Lower leg skin (tissue), 2 donors: ENCODE data around the gene TP73.

DNA sequence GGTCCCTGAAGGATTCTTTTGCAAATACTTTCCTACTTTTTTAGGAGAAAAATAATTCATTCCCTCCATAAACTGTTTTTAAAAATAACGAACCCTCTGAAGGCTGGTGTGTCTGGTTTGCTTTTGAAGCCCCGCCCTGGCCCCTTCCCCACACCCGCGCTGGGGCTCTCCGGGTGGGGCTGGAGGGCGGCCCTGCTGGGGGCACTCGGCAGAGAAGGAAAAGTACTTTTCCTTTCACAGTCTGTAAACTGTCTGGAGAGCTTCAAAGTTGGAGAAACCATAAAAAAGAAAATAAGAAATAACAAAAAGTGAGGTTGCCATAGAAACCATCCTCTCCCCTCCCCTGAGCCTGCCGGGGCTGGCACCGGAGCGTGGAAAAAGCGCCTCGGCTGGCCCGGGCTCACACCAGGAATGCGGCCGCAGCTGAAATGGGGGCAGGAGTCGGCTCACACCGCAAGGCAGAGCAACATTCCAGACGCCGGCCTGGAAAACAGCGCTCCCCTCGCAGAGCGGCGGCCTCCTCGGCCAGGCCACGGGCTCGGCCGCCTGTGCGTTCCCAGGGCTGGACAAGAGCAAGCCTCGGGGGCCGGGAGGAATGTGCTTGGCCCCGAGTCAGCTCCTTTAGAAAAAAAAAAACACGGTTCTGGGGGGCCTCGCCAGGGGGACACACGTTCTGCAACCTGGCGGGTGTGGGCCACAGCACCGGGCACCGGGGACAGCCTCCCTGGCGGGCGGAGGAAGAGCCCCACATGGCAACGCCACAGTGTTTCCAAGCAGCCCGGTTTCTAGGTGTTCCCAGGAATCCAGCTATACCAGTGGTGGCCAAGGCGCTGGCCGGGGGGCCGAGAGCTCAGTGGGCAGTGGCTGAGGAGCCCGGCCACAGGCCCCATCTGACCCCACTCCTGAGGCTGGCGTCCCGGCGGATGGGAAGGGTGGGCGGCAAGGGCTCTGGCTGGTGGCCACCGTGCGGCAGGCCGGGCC, 69.1 kb downstream of the MORN1 start:
- PRO-cap = bidirectional peak, plus-strand start at position 474 of the sequence, minus-strand start at position 413 of the sequence
- RAMPAGE, long total RNA, 2 experiments = no peak in any of the 2 experiments

GRCh38 chr1:2413718-2414124, 1.4 kb upstream of the PEX10 start:
- PRO-cap = no peak
- RAMPAGE, long total RNA, 2 experiments = no peak in any of the 2 experiments

DNA sequence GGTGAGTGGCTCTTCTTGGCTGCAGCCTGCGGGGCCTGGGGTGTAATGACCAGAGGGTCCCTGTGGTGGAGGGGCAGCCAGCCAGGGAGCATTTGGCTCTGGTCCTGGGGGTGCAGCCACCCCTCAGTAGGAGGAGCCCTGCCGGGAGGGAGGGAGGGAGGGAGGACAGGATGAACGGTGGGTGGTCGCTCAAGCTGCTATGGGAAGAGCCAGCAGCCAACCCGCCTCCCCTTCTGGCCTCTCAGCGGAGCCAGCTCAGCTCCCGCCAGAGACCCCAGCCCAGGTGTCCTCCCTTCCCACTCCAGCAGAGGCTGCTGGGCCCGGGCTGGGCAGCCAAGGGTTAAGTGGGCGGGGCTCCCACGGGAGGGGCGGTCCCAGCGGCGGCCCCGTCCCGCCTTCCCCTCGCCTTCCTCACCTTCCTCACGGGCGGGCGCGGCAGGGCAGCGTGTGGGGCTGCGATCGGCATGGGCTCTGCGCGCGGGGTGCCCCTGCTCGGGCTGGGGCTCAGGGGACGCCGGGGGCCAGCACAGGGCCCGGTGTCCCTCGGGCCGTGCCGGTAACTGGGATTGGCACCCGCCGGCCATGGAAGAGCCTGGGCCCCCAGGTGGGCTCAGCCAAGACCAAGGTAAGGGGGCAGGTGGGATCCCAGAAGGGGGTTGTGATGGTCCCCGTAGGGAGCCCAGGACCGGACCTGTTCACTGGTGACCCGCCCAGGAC, 8.9 kb upstream of the PLCH2 start:
- PRO-cap = no peak
- RAMPAGE, long total RNA, 2 experiments = no peak in any of the 2 experiments

DNA sequence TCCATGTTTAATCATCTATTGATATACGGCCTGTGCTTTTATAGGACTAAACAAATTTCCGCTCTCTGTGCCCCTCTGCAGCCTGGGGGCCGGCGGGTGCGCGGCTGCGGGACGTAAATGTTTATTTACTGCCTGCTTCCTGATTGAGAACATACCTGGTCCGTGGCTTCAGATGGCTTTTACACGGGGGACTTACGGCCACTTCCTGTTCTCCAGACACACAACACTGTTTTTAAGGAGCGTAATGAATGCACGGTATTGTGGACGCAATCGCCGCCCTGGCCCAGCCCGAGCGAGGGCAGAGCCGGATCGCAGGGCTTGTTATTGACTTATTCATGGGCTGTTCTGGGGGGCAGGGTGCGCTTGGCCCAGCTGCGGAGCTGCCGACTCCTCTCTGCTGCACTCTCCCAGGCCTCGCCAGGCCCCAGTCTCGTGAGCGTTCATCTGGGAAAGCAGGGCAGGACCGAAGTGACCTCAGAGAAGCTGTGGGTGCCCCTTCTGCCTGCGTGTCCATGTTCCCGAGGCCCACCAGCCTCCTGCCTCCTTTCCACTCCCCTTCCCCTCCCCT, 52.8 kb upstream of the ACTRT2 start:
- PRO-cap = bidirectional peak, plus-strand start at position 336 of the sequence, minus-strand start at position 222 of the sequence
- RAMPAGE, long total RNA, 2 experiments = no peak in any of the 2 experiments

DNA sequence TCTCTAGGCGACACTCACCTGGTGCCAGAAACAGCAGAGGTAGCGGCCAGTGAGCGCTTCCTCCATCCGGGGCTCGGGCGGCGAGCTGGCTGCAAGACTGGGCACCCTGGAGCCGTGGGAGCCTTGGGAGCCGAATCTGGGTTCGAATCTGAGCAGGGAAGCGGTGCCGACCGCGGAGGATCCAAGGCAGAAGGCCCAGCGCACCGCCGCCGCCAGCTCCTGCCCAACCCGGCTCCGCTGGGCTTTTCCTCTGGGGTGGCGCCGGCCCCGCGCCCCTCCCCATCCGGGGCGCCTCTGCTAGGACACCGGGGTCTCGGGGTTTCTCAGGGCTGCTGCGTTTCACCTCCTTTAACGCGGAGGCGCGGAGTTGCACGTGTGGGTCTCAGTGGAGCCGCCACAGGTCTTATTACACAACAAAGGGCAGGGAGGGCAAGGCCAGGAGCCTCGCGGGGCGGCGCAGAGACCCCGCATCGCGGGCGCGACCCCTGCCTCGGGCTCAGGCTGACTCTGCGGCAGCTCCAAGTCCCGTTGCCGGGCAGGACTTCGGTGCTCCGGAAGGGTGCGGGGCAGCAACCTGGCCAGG, 1.6 kb upstream of the PRDM16 start:
- PRO-cap = no peak
- RAMPAGE, long total RNA, 2 experiments = no peak in any of the 2 experiments

DNA sequence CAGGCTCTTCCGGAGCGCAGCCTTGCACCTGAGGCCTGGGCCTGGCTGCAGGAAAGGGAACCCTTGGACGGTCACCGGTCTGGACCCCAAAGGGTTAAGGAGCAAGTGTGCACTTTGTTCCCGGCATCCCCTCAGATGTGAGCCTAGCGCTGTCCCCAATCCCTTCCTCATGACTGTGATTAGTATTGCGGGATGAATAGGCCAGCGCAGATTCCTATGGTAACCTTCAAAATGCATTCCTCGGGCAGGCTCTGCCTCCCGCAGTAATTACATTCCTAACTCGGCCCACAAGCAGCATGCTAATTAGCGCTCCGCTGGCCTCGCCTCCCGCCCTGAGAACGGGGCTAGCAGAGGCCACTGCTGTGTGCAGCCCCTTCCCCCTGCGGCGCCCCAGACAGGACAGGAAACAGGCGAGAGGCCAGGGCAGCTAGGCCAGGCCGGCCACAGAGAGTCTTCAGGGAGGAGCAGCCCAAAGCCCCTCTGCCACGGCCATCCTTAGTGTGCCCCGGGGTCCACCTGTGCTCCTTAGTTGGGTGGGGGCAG, 36.5 kb downstream of the PRDM16 start:
- PRO-cap = no peak
- RAMPAGE, long total RNA, 2 experiments = no peak in any of the 2 experiments

- PRO-cap = no peak
- RAMPAGE, long total RNA, 2 experiments = no peak in any of the 2 experiments
Measured at GRCh38 chr1:3193787-3194248, 124.8 kb downstream of the PRDM16 start.

DNA sequence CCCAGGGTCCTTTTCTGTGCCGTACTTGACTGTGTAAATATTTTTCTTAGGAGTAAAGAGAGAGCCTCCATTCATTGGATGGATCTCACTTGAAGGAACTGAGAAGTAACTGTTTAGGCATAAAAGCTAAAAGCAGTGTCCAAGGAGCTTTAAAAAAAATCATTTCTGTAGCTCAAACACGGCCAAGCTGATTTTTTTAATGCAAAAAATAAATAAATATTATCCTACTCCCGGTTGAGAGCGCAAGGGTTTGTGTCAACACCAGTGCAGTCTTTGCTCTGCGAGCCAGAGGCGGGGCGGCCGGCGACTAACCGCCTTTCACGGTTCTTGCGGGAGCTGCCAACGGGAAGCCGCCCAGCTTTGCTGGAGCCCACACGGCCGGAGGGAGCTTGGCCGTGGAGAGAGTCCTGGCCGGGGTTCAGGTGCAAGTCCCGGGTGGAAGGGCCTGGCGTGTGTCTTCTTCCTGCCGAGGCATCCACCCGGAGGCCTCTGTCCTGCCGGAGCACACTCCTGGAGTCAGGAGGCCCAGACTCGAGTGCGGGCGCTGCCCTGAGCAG, 169.4 kb downstream of the PRDM16 start:
- PRO-cap = no peak
- RAMPAGE, long total RNA, 2 experiments = no peak in any of the 2 experiments

DNA sequence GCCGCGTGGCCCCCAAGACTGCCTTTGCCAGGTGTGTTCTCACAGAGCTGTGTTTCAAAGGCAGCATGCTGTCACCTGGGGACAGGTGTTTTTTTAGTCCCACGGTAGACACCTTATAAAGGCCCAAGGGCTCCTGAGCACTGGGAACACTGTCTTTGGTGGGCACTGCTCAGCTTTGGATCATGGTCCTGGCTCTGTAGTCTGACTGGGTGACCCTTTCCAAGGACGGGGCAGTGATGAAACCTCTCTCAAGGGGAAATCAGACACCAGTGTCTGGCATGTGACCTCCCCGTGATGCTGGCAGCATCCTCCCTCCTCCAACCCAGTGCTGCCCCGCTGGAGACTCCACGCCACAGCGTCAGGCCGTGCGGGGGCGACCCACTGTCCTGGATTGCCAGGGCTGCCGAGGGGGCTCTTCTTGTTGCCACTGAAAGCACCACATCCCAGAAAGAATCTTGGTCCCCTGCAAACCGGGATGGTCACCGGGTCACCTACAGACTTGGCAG, 146.5 kb upstream of the ARHGEF16 start:
- PRO-cap = no peak
- RAMPAGE, long total RNA, 2 experiments = no peak in any of the 2 experiments

DNA sequence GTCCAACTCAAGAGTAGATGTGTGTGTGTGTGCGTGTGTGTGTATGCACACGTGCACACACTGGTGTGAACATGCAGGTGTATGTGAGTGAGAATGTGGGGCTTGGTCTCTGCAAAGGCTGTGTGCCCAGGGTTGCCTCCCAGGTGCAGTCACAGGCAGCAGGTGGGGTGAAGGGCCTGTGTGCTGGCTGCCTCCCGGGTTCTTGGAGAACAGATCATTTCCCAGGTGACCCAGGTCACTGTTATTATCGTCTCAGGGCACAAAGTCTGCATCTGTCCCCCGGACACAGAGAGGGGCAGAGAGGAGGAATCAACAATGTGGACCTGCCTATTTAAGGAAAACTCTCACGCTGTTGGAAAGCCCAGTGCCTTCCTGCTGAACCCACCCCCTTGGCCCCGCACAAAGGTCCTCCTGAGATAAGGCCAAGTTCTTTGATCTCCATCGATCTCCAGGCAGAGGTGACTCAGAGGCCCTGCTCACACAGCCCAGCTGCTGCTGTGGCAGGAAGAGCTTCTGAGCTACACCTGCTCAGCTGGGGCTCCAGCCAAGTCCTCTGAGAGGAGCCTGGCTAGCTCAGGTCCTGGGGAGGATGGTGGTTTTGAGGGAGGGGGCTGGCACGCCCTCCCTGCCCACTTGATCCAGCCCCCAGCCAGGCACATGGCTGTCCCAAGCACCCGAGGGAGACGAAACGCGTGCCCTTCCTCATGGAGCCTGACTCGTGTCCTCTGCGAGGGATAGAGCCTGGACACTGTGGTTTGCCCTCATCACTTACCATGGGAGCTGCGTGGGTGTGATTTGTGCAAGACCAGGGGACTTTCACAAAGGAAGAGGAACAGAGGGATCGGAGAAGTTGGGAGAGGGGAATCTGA, 133.9 kb upstream of the ARHGEF16 start:
- PRO-cap = no peak
- RAMPAGE, long total RNA, 2 experiments = no peak in any of the 2 experiments

GRCh38 chr1:3347996-3348750, 106.3 kb upstream of the ARHGEF16 start:
- PRO-cap = no peak
- RAMPAGE, long total RNA, 2 experiments = no peak in any of the 2 experiments

DNA sequence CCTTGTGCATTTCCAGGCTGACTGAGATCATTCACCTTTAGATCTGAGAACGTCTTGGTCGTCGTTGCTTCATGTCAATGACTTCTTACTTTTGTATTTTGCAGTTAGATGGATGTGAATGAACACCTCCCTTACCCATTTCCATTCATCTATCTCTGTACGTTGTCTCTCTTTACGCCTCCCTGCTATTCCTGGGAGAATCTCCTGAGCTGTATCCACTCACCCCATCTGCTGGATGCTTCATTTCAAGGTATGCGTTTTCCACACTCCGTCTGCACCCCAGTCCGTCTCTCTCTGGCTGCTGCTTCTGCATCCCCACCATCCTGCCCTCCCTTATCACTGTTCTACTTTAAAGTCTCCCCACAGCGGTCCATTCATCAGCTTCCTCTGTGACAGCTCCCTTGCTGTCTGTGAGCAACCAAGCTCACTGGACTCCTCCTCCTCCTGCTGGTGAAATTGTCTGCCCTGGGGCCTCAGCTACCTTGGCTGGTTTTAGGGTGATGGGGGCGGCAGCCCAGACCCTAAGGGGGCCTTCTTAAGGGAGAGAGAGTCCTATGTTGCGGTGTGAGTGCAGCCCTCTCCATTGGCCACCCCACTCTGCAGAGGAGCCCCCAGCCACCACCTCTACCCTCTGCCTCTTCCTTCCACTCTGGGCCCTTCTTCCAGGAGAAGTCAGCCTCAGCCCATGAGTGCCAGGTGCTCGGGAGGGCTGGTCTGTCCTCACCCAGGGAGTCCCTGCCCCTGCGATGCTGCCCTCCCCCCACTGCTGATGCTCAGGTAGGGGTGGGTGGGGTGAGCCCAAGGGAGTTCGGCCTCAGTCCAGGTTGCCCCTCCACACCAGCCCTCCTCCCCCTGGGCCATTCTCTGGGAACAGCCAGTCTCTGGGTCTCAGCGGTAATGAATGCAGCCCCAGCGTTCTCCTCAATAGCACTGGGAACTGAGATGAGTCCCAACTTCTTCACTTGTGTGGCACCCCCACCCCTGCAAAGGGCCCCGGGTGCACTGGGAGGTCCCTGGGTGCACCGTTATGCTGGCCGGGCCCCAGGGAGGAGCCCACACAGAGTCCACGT, 34.7 kb downstream of the ARHGEF16 start:
- PRO-cap = no peak
- RAMPAGE, long total RNA, 2 experiments = no peak in any of the 2 experiments

DNA sequence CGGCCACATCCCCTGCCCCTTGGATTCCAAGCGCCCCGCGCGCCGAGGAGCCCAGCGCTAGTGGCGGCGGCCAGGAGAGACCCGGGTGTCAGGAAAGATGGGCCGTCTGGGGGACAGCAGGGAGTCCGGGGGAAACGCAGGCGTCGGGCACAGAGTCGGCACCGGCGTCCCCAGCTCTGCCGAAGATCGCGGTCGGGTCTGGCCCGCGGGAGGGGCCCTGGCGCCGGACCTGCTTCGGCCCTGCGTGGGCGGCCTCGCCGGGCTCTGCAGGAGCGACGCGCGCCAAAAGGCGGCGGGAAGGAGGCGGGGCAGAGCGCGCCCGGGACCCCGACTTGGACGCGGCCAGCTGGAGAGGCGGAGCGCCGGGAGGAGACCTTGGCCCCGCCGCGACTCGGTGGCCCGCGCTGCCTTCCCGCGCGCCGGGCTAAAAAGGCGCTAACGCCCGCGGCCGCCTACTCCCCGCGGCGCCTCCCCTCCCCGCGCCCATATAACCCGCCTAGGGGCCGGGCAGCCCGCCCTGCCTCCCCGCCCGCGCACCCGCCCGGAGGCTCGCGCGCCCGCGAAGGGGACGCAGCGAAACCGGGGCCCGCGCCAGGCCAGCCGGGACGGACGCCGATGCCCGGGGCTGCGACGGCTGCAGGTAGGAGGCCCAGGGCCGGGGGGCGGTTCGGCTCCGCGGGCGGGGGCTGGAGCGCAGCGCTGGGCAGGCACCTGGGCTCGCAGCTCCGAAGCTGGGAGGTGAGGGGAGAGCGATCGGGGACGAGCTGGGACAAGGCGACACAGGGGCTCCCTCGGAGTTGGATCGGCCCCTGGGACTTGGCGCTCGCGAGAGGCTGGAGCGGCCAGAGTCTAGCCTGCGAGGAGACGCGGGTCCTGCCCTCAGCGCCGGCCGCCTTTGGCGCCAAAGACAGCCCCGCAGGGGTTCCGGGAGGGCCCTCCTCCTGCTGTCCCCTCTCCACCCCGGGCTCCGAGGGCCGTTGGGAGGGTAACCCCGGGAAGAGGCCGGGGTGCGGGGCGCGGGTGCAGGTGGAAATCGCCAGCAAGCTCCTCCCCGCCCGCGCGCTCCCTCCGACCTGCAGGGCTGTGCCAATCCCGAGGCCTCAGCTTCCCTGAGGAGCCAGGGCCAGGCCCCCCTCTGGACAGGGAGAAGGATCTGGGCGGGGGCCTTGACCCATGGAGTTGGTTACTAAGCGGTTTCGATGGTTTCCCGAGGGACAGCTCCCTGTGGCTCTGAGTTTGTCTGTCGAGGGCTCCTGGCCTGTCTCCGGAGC, at the start of gene TP73:
Gene TP73, plus strand, starts transcription at position 515 of the 1,271 bp plus-strand sequence.
- PRO-cap = unidirectional peak, plus-strand start at position 998 of the sequence
- RAMPAGE, long total RNA, 2 experiments = no peak in any of the 2 experiments

DNA sequence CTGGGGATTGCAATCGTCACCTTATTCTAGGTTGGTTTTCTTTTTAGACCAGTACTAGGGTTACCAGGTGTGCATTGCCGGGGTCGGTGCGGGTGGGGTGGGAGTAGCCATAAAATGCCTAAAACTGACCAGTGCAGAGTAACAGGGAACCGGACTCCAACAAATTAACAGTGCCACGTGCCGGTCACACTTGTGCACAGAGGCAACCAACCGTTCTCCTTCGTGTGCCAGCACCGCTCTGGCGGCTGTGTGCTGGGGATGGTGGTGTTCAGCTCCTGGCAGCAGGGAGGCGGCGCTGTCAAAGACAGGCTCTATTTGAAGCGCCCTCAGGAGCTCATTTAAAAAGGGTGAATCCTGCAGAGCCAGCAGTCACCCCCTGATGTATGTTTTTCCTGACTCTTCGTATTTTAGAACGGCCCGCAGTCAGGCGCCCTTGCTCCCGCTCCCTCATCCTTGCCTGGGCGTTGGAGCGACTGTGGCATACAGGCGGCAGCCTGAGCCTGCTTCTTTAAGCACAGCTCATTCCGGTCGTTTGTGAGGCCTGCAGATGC, 912 bp downstream of the DFFB start:
- PRO-cap = no peak
- RAMPAGE, long total RNA, 2 experiments = no peak in any of the 2 experiments

GRCh38 chr1:3948203-3948632, 48.1 kb upstream of the C1orf174 start:
- PRO-cap = no peak
- RAMPAGE, long total RNA, 2 experiments = no peak in any of the 2 experiments

DNA sequence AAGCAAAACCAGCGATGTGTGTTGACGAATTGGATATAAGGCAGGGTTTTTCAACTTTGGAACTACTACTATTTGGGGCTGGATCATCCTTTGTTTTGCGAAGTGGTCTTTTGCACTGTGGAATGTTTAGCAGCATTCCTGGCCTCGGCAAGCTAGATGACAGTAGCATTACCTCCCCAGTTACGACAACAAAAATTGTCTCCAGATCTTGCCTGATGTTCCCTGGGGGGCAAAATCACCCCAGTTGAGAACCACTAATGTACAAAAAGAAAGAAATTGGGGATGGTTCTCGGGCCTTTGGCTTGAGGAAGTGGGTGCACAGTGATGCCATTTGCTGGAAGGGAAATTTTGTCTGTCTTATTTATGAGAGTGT, 284.4 kb upstream of the AJAP1 start:
- PRO-cap = no peak
- RAMPAGE, long total RNA, 2 experiments = no peak in any of the 2 experiments

DNA sequence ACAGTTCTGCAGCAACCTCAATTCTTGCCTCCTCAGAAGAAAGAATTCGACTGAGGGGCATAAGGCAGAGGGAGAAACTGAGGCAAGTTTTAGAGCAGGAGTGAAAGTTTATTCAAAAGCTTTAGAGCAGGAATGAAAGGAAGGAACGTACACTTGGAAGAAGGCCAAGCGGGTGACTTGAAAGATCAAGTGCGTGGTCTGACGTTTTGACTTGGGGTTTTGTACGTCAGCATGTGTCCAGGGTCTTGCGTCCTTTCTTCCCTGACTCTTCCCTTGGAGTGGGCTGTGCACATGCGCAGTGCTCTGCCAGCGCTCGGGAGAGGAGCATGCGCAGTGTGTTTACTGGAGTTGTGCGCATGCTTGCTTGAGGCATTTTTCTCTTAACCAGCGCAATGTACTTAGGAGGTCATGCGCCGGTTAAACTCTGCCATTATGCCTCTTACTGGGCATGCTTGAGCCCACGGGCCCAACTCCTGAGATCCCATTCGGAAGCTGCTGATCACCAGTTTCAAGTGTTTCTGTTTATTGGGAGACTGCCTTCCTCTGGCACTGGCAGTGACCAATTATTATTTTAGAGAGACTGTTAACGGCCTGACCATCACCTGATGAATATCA, 242.6 kb upstream of the AJAP1 start:
- PRO-cap = unidirectional peak, minus-strand start at position 275 of the sequence
- RAMPAGE, long total RNA, 2 experiments = no peak in any of the 2 experiments

GRCh38 chr1:4512375-4513177, 141.8 kb upstream of the AJAP1 start:
- PRO-cap = no peak
- RAMPAGE, long total RNA, 2 experiments = no peak in any of the 2 experiments

- PRO-cap = no peak
- RAMPAGE, long total RNA, 2 experiments = no peak in any of the 2 experiments
Measured at GRCh38 chr1:6006870-6007293, 14.7 kb upstream of the NPHP4 start.

DNA sequence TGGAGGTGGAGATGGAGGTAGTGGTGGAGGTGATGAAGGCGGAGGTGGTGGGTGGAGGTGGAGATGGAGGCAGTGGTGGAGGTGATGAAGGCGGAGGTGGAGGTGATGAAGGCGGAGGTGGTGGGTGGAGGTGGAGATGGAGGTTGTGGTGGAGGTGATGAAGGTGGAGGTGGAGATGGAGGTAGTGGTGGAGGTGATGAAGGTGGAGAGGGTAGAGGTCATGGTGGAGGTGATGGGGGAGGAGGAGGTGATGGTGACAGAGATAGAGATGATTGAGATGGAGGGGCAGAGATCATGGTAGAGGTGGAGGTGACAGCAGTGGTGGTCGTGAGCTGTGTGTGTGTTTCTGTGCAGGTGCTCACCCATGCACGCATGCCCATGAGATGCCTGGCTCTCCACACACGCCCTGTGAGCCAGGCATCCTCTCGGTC, 20.3 kb upstream of the NPHP4 start:
- PRO-cap = no peak
- RAMPAGE, long total RNA, 2 experiments = no peak in any of the 2 experiments